ENCODE results near the genes PDE8B and JMY.

DNA sequence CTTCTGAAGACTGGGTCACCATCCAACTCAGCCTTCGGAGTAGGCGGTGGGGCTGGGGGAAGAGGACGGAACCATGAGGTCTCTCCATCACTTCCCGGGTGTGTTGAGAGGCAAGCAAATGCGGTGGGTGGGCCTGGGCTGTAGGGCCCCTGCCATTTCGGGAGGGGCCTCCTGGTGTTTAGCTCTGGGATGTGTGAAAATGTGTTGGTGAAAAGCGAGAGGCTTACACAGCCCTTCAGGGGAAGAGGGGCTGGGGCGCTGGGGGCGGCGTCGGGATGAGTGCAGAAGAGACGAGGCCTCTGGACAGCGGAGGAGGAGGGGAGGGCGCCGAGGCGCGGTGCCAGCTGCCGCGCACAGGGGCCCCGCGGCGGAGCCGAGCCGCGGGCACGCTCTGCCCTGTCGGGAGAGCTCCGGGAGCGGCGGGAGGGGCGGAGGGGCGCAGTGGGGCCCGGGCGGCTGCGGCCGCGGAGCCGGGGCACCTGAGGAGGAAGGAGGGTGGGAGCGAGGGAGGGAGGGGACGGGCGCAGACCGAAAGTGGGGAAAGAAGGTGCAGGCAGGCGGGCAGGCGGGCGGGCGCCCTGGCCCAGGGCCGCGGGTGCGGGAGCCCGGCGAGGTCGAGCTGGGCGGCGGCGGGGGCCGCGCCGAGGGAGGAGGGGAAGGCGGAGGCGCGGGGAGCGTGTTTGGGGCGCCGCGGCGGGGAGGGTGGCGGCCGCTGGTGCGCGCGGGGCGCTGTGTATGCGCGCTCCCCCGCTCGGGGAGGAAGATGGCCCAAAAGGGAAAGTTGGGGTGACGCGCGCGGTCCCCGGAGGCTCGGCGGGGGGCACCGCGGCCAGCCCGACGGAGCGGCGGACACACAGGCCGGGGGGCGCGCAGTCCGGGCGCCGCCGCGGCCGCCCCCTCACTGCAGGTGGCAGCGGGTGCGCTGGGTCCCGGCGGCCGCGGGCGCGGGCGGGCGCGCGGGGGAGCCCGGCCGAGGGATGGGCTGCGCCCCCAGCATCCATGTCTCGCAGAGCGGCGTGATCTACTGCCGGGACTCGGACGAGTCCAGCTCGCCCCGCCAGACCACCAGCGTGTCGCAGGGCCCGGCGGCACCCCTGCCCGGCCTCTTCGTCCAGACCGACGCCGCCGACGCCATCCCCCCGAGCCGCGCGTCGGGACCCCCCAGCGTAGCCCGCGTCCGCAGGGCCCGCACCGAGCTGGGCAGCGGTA is at the start of gene PDE8B:
TSS of gene PDE8B (plus strand) at position 732 of the 1,209 bp plus-strand sequence.
- PRO-cap, result no peak

DNA sequence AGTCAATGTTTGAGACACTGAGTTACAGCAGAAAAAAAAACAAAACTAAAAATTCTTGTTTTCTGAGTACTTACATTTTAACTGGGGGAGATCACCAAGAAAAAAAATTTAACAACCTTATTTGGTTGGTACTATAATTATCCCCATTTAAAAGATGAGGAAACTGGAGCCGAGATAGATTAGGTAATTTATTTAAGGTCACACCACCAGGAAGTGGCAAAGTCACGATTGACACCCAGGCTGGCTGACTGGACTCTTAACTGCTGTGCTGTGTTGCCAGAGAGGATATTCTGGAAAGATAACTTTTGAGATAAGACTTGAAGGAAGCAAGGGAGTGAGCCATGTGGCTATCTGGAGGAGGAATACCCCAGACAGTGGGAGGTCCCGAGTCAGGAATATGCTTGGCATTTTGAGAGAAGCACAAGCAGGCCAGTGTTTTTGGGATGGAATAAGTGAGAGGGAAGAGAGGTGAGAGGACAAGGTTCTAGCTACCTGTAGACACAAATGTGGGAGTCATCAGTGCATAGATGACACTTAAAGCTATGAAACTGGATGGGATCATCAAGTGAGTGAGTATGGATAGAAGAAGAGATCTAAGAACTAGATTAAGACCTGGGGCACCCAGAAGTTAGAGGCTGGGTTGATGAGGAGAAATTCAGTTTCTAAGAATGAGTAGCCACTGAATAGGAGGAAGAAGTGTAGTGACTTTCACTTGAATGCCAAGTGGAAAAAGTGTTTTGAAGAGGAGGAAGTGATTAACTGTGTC is 25.5 kb downstream of the PDE8B start:
- PRO-cap, result no peak

DNA sequence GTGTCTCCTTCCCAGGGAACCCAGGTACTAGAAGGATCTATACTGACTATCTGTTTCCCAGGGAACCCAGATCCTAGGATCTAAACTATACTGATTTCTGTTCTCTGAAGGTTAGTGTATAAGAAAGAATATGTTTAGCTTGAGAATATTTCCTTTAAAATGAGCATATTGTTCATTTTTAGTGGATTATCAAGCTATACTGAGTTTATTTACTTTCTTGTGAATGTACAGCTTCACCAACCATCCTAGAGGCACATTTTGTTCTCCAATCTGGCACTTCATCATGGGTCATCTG is 7.0 kb downstream of the WDR41 start:
- PRO-cap, result no peak

- PRO-cap, result no peak
These were observed 196.6 kb upstream of the TBCA start for GRCh38 chr5:77972741-77973213.

- PRO-cap, result no peak
These were observed 1.1 kb upstream of the AP3B1 start for GRCh38 chr5:78295564-78296036.

- PRO-cap, result no peak
These were observed 118.1 kb downstream of the LHFPL2 start for GRCh38 chr5:78530392-78530947.

DNA sequence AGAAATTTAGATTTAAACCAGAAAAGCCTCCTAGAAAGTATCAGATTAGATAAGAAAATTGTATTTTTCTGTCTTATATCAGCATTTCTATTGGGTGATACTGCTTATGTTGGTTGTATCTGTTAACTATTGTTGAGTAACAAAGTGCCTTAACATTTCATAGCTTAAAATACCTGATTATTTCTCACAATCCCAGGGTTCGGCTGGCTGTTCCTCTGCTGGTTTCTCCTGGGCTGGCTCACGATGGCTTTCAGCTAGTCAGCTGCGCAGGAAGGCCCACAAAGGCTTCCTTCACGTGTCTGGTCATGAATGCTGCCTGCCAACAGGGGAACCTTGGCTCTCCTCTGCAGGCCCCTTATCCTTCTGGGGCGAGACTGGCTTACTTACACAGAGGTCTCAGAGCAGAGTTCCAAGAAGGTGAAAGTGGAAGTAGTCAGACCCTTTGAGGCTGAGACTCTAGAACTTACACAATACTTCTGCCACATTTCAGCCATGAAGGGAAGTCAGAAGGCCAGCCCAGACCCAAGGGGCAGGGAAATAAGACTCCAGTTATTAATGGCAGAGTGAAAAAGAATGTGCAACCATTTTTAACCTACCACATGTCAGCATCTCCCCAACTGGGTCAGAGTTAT is 99.6 kb downstream of the LHFPL2 start:
- PRO-cap, result unidirectional peak, minus-strand start at position 230 of the sequence

- PRO-cap, result bidirectional peak, plus-strand start at chr5:78647674, minus-strand start at chr5:78647602
These were observed 1.4 kb downstream of the LHFPL2 start for GRCh38 chr5:78646985-78647830.

DNA sequence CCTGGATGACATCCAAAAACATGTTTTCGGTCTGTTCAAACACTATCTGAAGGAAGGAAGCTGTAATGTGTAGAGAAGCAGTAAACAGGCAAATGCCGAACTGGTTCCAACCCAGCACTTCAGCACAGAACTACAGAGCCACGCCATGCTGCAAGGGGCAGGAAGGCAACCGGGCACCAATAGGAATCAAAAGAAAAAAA is 12.2 kb downstream of the ARSB start:
- PRO-cap, result no peak

DNA sequence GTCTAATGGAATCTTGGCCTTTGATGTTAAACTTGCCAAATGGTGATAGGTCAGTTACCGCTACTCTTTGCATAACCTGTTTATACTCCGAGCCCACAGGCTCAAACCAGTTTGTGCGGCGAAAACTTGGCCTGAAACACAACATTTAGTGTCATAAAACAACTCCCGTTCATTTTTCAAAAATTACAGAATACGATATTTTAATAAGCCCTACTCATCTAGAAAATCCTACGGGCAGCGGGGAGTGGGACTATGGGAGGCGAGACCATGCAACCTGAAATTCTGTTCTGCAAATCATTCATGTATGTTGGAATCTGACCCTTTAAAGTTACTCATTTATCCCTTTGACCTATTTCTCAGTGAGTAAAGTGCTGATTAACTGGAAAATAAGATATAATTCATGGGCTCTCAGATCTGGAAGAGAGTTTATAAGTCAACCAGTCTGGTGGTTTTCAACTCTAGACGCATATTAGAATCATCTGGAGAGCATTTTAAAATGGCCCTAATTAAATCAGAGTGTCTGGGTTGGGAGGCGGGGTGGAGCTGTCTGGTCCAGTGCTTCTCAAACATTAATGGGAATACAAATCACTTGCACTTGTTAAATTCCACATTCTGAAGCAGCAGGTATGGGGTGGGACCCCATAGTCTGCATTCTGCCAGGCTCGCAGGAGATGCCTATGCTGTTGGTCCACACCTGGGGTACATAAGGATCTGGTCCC is 38.4 kb downstream of the DMGDH start:
- PRO-cap, result no peak

- PRO-cap, result bidirectional peak, plus-strand start at chr5:79236173, minus-strand start at chr5:79235955
These were observed at the start of gene JMY for GRCh38 chr5:79235308-79236257. JMY (plus strand) TSS chr5:79236131.

DNA sequence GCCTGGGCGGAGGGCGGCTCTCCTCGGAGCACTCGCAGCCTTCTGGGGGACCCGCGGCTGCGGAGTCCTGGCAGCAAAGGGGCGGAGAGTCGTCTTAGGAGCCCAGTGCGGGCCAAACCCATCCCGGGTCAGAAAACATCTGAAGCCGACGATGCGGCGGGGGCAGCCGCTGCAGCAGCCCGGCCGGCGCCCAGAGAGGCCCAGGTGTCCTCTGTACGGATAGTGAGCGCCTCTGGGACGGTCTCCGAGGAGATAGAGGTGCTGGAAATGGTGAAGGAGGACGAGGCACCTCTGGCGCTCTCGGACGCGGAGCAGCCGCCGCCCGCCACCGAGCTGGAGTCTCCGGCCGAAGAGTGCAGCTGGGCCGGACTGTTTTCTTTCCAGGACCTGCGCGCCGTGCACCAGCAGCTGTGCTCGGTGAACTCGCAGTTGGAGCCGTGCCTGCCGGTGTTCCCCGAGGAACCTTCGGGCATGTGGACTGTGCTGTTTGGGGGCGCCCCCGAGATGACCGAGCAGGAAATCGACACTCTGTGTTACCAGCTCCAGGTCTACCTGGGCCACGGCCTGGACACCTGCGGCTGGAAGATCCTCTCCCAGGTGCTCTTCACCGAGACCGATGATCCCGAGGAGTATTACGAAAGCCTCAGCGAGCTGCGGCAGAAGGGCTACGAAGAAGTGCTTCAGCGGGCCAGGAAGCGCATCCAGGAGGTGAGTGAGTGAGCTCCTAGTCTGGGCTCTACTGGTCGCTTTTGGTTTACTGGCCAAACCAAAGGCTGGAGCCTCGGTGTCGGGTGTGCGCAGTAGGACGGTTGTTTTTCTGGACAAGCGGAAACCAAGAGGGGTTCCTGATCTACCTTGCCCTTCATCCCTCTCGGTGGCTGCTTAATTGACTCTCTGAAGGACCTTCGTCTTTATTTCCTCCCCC is 1.3 kb downstream of the JMY start:
- PRO-cap, result bidirectional peak, plus-strand start at position 145 of the sequence, minus-strand start at position 44 of the sequence

DNA sequence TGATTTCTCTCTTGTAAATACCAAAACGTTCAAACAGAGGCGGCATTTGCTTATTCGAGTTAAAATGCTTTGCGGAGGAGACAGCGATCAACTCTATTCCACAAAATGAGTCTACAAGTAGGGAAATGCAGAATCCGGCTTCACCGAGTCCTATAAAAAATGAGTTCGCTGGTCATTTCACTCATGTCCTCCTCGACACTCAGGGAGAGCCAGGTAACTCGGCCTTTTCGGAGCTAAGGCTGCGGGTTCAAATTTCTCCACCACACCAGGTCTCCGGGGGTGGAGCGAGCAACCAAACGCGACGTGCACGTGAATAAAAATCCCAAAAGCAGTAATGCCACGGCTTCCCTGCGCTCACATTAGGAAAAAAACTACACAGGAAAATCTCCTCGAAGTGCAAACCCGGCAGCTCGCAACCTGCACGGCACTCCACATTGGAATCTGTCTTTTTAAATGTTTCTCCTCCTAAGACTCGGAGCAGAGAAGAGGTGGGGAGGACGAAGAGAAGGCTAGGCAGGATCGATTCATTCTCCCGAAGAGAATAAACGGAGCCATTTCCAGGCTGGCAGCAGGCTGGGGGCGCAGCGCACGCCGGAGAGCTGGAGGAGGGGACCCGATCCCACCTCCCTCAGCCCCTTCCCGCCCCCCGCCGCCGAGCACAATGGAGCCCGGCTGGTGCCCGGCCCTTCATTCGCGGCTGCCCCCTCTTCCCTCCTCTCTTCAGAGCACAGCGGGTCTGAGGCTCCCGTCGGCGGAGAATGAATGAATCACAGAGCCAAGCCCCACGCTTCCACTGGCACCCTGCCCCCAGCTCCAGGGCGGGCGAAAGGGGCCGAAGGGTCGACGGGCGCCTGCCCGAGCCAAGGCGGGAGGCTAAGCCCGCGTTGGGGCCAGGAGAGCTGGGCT is 736 bp downstream of the HOMER1 start:
- PRO-cap, result no peak

DNA sequence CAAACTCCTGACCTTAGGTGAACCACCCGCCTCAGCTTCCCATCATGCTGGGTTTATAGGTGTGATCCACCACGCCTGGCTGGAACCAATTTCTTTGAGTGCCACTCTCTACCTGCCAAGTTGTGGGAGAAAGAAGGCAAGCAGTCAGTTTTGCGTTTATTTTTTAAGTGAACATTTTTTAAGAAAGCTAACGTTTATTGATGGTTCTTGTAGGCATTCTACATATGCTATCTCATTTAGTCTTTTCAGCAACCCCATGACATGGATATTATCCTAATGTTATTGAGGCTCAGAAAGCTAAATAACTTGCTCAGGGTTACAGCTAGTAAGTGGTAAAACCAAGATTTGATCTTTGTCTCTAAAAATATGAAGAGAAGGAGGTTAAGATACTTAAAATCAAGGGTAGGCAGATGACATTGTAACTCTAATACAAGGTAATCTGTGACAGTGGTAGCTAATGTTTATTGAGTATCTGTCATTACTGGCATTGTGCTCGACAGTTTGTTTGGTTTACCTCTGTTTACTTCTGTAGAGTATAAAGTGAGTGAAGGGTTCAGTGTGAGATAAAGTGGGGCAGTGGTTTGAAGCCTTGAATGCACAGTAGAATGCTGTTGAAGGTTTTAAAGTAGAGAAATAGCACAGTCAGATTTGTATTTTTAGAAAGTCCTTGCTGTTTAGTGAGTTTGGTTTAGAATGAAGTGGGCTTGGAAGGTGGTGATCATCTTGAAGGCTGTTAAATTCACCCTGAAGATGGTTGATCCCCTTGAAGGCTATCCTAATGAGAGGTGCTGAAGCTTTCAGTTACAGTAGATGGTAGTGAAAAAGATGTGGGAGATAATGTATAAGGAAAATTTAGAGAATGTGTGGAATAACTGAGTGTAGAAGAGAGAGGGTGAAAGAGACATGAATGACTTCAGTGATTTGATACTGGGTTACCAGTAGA is 15.7 kb downstream of the TENT2 start:
- PRO-cap, result no peak

DNA sequence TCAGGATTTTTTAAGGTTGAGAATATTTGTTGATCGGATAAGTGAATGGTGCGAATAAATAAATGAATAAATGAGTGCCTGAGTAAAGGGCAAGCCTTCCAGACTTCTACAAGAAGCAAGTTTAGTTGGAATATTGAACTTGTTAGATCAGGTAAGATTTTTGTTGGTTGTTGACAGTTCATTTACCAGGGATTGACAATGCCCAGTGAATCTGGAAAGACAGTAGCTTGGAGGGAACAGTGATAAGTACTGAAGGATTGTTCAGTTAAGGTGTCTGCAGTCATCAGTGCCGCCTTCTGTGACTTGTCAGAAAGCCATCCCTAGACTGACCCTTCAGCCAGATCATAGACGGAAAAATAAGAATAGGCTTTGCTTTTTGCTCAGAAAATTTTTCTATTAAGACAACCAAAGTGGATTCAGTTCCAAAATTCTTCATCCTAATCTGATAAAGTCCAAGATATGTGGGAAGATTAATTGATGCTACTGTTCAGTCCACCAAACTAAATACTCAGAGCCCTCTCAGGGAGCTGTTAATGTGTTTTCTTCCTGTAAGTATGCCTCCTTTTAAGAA is 6.4 kb downstream of the CMYA5 start:
- PRO-cap, result no peak

GRCh38 chr5:79775289-79775687 is 85.7 kb downstream of the CMYA5 start:
- PRO-cap, result no peak

GRCh38 chr5:80079893-80080141 is 44.7 kb downstream of the THBS4 start:
- PRO-cap, result no peak

DNA sequence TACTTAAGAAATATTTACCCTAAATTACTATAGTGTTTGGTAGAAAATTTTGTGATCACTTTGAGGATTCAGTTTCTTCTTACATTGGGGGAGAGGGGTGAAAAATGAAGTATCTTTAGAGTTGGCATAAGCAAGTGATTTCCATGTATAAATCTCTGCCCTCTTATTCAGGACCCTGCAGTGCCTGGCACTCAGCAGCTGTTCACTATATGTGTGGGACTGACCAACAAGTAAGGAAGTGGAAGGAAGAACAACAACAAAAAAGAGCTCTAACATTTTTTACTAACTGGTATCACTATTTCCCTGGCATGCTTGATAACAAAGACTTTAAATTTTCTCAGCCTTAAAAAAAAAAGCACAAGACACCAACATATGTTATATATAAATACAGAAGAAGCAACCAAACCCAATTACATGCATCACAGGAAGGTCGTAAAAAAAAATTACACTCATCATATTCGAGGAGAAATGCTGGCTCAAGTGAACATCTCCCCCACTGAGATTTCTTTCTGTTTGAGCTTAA is 7.7 kb upstream of the MSH3 start:
- PRO-cap, result unidirectional peak, plus-strand start at position 427 of the sequence

- PRO-cap, result no peak
These were observed 52.9 kb upstream of the DHFR start for GRCh38 chr5:80707710-80708061.

GRCh38 chr5:80961663-80962245 is 1.6 kb downstream of the RASGRF2 start:
- PRO-cap, result no peak

All from duodenum (tissue), 1 donor.